HGPS cell (cell line): ENCODE results near the genes SPG21, PARP16, DENND4A, DIS3L and TIPIN.

DNA sequence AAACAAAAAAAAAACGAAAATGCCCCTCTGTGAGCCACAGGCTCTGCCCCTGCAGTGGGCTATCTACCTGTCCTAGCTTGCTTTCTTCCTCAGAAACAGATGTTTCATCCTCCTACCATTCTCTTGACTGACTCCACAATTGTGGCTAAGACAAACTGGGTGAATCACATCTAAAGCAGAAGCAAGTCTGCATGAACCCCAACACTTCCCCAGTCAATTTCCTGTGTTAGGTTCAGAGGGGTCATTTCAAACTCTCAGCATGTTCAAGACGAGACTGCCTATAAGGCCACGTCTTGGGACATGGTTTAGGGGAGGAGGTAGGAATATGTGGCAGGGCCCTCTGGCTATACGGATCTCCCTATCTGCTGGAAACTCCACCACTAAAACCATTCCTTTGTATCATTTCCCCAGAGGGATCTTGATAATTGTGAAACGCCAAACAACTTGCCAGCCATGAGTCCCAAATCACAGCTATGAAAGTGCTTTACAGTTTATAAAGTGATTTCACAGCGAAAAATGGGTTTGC is 28.5 kb upstream of the ANKDD1A start:
- RRBS: no CpG with 5 or more reads among the region's 6 CpGs

- RRBS: 2% methylated on average over 38 of the region's 79 CpGs
These were observed at the start of gene SPG21 for GRCh38 chr15:64989253-64990243. Gene SPG21 (minus strand): TSS chr15:64989914.

GRCh38 chr15:65068705-65069250 is 987 bp upstream of the RASL12 start:
- RRBS: no CpG with 5 or more reads among the region's 7 CpGs

- RRBS: 2% methylated on average over 31 of the region's 90 CpGs
These were observed at the start of gene PARP16 for GRCh38 chr15:65285826-65287000. Gene PARP16 (minus strand): TSS chr15:65286883.

GRCh38 chr15:65303409-65304495 is 17.1 kb upstream of the PARP16 start:
- RRBS: 3% methylated on average over 5 of the region's 37 CpGs

DNA sequence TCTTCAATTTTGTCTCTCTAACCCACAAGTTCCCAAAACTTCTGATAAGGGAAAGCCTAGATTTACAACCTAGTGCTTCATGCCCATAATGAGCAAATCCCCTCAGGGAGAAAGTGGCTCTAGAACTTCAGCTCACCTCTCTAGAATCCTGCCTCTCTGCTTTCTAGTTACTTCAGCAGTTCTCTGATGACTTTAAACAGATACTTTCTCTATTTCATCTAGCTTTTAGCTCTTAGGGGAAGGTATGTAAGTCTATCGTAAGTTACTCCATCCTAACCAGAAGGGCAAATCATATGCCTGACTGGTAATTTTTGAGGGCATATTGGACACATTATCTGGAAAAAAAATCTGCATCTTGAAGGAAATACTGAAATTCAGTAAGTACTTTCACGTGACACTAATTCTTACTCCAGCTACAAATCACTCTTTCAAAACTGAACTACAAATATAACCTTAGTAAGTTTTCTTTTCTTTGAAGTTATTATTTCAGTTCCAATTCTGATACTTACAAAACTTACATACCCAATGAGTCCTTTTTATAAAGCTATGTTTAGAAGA is 68.1 kb downstream of the SLC24A1 start:
- RRBS: no CpG with 5 or more reads among the region's 2 CpGs

GRCh38 chr15:65790587-65791340 is 1.3 kb downstream of the DENND4A start:
- RRBS: no CpG with 5 or more reads among the region's 16 CpGs

DNA sequence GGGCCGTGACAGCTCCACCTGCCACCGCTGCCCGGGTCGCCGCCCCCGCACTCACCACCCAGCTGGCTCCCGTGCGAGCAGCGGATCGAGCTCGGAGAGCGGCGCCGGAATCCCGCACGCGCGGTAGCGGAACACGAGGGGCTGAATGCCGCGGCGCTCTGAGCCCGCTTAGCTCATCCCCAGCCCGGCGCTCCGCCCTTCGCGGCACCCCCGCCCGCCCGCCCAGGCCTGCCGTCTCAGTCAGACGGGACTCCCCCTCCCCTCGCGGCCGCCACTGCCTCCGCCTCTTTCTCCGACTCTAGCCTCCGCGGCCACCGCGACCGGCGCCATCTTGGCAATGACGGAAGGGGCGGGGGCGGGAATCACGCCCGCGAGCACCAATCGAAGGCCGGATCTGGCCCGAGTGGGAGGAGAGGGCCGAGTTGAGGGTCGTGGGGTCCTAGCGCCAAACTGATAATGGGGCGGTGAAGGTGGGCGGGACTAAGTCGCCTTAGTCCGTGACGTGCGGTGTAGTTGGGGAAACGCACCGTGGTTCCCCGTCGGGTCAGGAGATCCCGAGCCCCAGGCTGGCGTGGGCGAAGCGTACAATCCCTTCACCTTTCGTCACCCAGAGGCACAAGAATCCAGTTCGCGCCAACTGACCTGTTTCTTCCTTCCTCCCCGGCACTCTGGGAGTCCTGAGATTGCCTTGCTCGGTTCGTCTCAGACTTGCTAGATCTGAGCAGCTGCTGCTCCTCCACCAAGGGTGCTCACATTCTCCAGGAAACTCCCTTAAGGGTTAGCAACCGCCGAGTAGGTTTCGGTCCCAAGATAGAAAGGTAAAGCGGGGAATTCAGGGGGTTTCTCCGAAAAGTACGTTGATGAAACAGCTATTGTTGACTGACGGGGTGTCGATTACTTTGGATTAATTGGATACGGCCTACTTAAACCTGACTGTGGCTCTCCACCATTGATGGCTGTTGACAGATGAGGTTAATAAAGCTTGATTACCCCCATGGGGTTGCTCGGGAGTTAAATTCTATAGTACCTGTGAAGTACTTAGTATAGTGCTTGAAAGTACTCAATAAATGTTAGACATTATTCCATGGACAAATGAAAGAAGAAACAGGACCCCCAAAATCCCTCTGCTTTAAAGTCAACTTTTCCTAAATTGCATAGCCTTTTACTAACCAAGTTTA is at the start of gene DENND4A:
Gene DENND4A, minus strand, starts transcription at position 339 of the 1,178 bp plus-strand sequence.
- RRBS: 2% methylated on average over 31 of the region's 87 CpGs

GRCh38 chr15:65828522-65829130 is 36.5 kb upstream of the DENND4A start:
- RRBS: no CpG with 5 or more reads among the region's 2 CpGs

- RRBS: 6% methylated on average over 20 of the region's 41 CpGs
These were observed 1.8 kb downstream of the MEGF11 start for GRCh38 chr15:66251666-66252325.

GRCh38 chr15:66293092-66293772 is at the start of gene DIS3L:
Gene DIS3L (plus strand): TSS chr15:66293568.
- RRBS: 4% methylated on average over 20 of the region's 61 CpGs

DNA sequence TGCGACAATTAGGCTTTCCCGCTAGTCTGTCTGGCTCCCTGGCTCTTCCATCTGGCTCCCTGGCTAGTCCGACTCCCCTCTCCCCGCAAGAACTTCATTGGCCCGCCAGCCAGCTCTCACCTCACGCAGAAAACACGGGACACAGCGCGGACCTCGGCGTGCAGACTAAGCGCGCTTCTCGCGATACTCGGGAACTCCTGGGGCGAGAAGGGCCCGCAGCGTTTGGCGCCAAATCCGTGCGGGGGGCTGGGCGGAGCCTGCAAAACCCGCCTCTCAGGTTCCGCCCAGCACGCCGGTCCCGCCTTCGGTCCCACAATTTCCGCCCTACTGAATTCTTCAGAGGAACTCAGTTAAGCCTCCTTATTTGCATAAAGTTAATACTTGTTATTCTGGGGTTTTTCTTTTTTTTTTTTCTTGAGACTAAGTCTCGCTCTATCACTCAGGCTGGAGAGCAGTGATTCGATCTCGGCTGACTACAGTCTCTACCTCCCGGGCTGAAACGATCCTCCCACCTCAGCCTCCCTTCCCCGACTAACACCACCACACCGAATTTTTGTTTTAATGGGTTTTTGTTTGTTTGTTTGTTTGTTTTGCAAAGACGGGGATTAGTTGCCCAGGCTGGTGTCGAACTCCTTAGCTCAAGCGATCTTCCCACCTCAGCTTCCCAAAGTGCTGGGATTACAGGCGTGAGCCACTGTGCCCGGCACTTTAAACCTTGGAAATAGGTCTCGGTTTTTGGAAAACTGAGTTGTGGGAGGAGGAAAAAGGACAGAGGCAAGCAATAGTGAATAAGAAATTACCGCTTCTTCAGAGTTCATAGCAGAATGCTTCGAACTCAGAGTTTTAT is at the start of gene TIPIN:
Gene TIPIN, minus strand, starts transcription at position 167 of the 847 bp plus-strand sequence.
- RRBS: no CpG with 5 or more reads among the region's 45 CpGs

DNA sequence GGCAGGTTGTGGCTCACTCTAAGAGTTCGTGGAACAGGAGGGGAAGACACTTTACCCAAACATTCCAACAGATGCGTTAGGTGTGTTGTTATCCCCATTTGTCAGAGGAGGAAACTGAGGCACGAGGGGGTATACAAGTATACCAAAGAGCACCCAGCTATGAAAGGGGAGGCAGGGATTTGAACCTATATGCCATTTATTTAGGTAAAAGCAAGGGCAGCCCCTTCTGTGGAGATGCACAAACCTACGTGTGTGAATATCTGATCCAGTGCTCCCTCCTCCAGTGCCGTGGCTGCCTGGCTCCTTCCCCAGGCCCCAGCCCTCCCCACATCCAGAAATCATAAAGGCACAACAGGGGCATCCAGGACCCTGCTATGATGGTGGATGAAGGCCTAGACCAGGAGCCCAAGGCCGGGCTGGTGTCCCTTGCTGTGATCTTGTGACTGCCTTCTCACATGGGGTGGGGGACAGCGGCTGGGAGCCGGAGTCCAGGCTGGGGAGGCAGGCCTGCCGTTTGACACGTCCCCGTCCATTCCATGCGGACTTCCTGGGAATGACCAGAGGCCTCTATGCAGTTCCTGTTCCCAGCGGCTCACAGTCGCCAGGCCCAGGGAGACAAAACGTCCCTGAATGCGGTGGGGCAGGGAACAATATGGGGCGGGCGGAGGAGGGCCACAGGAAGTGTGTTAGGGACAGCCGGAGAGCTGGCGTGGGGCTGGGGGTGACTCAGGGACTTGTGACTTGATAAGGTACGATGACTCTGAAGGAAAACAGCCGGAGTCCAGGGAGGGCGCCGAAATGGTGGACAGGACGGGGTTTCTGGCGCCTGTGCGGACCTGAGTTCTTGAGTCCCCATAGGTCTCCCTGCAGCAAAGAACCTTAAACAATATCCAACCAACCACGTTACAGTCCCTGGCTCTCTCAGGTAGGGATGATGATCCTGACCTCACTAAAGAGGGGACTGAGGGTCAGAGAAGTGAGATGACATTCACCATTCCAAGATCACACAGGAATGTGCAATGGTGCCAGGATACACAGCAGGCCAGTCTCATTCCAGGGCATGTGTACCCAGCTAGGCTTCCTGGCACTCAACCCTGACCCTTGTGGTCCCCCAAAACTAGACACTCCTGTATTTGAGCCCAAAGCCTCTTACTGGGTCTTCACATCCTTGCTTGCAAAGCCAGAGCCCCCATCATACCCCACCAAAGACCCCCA is 40.6 kb upstream of the SMAD6 start:
- RRBS: 88% methylated on average over 7 of the region's 28 CpGs

GRCh38 chr15:66679658-66680301 is 22.3 kb upstream of the SMAD6 start:
- RRBS: no CpG with 5 or more reads among the region's 10 CpGs

GRCh38 chr15:66704548-66705334 is 2.7 kb downstream of the SMAD6 start:
- RRBS: no CpG with 5 or more reads among the region's 4 CpGs

GRCh38 chr15:66706287-66706896 is 4.4 kb downstream of the SMAD6 start:
- RRBS: 91% methylated on average over 10 of the region's 24 CpGs

GRCh38 chr15:66760975-66761843 is 59.2 kb downstream of the SMAD6 start:
- RRBS: no CpG with 5 or more reads among the region's 20 CpGs

DNA sequence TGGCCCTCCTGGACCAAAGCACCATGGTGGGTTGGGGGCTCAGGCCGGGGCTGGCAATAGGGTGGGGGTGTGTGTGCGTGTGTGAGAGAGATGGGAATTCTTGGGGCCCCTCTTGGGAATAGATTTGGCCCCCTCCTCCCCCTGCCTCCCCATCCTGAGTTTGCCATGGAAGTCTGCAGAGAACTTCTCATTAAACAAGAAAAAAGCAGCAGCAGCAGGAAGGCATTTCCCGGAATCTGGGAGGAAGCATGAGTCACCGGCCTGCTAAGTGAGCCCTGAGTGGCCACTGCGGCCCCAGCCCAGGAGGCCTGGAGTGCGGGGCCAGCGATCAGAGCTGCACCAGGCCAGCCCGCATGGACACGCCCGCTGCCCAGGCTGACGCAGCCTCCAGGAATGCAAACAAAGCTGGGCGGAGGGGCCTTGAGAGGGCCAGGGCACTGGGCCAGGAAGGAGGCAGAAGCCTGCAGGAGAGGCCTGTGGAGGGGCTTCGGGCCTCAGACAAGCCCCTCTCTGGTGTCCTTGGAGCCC is 101.0 kb downstream of the SMAD6 start:
- RRBS: no CpG with 5 or more reads among the region's 13 CpGs

- RRBS: no CpG with 5 or more reads among the region's 9 CpGs
These were observed 175.9 kb downstream of the SMAD6 start for GRCh38 chr15:66877729-66878477.

- RRBS: no CpG with 5 or more reads among the region's 6 CpGs
These were observed 23.5 kb upstream of the SMAD3 start for GRCh38 chr15:67041814-67042319.